Measurements from ENCODE around the genes CDC25C, HSPA9, LRRTM2 and MZB1.

DNA sequence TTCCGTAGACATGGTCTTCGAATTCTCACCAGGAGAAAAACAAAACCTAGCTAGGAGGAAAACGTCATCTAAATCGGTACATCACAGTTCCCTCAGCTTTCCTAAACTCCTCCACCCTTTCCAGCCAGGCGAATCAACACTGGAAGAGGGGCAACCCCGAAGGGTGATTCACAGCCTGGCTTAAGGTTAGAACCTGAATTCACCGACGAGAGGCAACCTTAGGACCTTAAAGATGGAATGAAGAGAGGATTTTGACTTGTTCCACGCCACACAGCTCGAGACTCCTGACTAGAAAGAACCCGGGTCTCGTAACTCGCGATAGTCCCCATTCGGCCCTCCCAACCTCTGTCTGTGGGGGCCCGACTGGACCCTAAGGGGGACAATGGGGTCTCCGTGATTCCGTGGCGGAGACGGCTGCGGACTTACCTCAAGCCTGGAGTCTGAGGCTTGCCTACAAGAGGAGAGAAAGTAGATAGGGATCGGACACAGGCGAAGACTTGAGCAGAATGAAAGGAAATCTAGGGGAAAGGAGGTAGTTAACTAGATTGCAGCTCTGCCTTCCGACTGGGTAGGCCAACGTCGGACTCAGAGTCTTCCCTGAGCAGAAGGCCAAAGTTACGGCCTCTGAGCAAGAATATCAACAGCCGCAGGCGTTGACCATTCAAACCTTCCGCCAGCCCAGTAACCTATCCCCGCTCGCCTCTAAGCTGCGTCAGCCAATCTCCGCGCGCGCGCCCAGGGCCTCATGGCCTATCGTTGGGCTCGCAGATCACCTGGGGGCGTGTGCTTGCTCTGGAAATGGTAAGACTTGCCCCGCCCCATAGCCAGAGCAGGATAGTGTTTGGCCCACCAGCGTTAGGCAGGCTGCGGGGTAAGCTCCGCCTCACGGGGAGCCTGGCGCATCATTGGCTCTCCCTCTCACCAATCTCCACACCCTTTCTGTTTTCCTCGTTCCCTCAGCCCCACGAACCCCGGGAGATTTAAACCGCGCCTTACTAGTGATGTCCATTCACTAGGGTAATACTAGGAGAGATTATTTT, at the start of gene CDC25C:
Gene CDC25C (minus strand): TSS at position 636 of the 1,040 bp plus-strand sequence.
- RRBS, result no CpG with 5 or more reads among the region's 52 CpGs

GRCh38 chr5:138390730-138391410, 38.4 kb downstream of the KDM3B start:
- RRBS, result no CpG with 5 or more reads among the region's 5 CpGs

DNA sequence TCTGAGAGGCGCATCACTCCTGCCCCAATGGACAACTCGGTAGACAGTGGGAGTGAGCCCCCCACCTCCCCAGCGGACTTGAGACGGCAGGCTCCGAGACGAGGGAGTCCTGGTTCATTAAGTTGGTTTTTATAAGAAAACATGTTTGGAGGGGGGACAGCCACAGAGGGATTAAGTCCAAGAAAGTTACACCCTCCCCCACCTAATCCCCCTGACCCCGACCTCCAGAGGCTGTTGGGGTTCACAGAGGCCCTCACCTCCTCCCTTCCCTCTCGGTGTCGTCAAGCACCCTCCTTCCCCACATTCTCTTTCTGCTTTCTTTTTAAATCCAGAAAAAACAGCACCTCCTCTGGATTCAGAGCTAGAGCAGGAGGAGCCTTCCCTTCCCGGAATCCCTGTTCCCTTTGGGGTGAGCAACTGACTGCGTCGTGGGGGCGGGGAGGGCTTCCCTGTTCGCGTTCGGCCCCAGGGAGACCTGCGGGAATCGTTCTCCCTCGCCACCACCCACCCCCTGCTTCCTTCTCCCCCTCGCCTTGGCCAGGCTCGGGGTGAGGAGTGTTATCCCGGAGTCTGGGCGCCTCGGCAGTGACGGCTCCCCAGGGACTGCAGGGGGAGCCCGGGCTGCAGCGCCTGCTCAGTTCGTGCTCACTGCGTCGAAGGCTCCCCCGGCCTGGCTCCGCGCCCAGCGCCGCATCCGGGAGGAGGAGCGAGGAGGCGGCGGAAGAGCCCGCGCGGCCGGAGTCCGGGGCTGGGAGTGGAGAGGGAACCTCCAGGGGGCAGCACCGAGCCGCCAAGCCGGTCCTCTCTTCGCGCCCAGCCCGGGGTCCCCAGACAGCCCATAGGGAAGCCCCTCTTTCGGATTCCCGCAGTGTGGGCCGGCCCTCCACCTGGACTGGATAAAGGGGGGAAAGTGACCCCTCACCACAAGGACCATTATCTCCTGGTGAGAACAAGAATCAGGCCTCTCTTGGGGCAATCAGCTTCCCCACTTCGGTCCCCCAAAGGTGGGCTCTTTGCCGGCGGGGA, 1.5 kb upstream of the EGR1 start:
- RRBS, result 3% methylated on average over 26 of the region's 56 CpGs

DNA sequence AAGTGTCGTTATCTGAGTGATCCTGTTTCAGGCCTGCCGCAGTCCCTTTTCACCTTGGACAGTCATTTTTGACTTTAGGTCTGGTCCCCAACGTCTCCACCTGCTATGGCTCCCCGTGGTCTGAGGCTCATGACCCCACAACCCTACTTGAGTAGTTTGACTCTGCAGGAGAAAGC, 27.4 kb downstream of the EGR1 start:
- RRBS, result no CpG with 5 or more reads among the region's 4 CpGs

GRCh38 chr5:138505584-138506499, 37.2 kb downstream of the ETF1 start:
- RRBS, result no CpG with 5 or more reads among the region's 3 CpGs

DNA sequence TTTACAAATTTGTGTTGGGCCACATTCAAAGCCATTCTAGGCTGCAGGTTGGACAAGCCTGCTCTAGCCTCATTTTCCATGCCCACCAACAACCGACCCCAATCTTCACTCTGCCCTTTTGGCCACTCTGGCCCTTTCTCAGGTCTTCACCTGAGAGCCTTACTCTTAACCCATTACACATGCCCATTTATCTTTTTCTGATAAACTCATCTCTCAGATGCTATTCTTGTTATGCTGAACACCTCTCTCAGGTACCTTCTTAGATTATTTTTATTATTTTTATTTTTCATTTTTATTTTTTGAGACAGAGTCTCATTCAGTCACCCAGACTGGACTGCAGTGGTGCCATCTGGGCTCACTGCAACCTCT, 11.4 kb downstream of the HSPA9 start:
- RRBS, result no CpG with 5 or more reads among the region's 1 CpG

GRCh38 chr5:138564251-138565142, 10.7 kb downstream of the HSPA9 start:
- RRBS, result no CpG with 5 or more reads among the region's 11 CpGs

DNA sequence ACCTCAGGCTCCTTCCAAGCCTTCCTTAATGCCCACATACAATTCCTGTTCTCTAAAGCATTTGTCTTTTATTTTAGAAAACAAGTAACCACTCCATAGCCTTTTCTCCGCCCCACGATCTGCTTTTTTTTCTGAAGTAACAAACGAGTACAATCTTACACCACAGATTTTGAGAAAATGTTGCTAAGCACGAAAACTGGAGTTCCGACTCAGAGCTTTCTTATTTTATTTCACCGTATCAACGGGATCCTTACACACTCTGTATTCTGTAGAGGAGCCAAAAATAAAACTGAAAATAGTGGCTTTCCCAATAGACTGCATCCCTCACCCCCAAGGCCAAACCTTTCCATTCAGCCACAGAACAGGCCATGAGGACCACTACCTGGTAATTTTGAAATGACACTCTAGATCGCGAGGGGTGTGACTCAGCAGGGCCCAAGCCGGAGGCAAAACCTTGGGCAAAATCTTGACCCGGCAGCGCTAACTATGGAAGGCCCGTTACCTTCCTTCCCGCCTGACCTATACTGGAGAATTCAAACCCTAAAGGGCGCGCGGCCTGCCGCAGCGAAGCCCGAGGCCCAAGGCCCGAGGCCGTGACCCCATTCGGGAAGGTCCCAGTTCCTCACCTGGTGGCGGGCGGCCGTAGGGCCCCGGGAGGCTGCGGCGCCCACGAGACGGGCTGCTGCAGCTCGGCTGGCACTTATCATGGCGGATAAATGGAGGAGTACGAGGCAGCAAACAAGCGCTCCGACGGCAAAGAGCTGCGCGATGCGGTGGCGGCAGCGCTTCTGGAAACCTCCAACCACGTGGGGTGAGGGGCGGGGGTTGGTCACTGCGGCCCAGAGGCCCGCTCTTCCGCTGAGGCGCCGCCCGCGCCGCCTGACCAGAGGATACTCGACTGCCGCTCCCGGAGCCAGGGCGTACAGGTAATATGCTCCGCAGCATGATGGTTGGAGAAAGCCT, at the start of gene HSPA9:
Gene HSPA9 (minus strand): TSS at position 790 of the 963 bp plus-strand sequence.
- RRBS, result 2% methylated on average over 3 of the region's 57 CpGs

GRCh38 chr5:138742373-138742764, 10.9 kb upstream of the CTNNA1 start:
- RRBS, result no CpG with 5 or more reads among the region's 1 CpG

DNA sequence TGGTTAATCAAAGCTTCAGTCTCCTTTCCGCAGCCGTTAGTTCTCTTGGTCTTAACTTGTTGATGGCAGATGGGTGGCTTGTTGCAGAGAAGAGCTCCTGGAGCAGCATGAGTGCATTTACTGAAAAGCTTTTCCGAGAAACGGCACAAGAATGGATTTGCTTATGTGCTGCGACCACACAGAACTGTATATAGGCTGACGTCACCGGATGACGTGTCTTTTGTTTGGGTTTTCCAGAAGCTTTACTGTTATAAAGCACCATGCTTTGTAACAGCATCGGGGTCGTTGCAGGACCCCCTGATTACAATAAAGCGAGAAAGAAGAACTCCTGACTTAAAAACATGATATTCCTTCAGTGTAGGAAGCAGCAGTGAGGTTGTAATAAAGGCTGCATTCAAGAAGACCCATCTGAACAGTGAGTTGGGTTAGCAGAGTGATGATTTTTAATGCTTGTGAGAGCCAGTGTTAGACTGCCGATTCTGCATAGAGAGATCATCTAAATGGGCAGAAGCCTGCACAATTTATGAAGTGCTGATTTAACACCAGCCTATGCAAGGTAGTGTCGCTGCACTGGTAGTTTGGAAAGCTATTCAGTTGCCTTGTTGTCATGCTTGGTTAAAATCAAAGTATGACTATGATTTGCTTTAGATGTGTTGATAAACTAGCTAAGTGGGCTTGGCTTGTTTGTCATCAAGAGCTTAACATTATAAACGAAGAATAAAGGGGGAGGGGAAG, at the start of gene LRRTM2:
Gene LRRTM2 (minus strand): TSS at position 153 of the 735 bp plus-strand sequence.
- RRBS, result no CpG with 5 or more reads among the region's 14 CpGs

DNA sequence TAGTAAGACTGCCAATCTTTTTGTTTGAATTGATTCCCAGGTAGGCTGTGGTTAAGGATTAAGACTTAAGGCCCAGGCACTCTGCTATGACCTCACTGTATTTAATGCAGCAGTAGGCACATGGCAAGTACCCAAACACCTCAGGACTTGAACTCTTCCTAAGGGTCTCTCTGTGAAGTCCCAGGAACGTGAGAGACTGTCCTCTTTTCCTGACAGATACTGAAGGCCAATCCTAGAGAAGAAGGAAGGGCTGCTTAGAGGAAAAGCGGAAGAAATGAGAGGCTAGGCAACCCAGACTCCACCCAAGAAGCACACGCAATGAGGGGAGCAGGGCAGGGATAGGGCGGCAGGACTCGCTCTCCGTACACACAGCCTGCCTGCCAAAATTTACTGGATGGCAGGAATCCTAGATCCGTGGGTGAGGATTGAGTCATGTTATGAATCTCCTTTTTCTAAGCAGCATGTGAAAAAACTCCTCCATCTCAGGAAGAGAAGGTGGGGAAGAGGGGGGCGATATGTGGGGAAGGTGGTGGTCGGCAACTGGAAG, 93.4 kb downstream of the SIL1 start:
- RRBS, result no CpG with 5 or more reads among the region's 9 CpGs

DNA sequence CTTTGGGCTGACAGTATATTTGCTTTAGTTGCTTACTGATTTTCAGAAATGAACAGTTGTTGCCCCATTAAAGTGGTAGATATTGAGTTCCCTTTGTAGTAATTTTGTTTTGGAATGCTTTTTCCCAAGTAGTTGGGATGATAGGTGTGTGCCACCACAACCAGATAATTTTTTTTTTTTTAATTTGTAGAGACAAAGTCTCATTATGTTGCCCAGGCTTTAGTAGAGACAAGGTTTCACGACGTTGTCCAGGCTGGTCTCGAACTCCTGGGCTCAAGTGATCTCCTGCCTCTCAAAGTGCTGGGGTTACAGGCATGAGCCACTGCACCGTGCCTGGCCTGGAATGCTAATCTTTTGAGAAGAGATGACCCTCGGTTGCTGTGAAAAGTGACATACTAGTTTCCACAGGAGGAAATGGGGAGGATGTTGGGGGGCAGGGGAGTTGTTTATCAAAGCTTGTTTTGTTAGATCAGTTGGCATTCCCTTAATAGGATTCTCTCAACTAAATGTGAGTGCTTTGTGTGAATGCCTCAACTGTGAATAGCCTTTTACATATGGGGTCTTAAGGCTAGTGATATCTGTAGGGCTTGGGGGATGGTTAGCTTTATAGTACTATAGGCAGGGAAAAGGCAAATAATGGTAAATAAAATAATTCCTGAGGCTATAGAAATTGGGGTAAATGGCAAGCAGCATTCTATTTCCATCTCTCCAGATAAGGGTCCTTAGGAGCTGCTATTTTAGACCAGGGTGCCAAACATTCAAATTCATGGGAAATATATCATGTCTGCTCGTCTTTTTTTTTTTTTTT, 16.4 kb upstream of the MATR3 start:
- RRBS, result no CpG with 5 or more reads among the region's 6 CpGs

- RRBS, result no CpG with 5 or more reads among the region's 12 CpGs
Measured at GRCh38 chr5:139284035-139285454, 9.0 kb upstream of the MATR3 start.

- RRBS, result no CpG with 5 or more reads among the region's 6 CpGs
Measured at GRCh38 chr5:139330246-139330776, 11.3 kb upstream of the PAIP2 start.

DNA sequence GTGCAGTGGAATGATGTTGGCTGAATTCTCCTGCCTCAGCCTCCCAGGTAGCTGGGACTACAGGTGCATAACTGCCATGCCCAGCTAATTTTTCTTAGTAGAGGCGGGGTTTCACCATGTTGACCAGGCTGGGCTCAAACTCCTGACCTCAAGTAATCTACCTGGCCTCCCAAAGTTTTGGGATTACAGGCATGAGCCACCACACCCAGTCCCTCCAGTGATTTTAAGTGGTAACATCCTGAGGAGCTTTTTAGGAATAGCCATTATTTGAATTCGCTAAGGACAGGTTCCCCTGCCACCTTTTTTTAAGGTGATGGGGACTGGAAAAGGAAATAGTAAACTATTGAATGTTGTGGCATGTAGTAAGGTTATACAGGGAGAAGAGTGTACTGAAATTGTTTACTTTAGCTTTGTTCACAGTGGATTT, 9.7 kb upstream of the PAIP2 start:
- RRBS, result no CpG with 5 or more reads among the region's 2 CpGs

DNA sequence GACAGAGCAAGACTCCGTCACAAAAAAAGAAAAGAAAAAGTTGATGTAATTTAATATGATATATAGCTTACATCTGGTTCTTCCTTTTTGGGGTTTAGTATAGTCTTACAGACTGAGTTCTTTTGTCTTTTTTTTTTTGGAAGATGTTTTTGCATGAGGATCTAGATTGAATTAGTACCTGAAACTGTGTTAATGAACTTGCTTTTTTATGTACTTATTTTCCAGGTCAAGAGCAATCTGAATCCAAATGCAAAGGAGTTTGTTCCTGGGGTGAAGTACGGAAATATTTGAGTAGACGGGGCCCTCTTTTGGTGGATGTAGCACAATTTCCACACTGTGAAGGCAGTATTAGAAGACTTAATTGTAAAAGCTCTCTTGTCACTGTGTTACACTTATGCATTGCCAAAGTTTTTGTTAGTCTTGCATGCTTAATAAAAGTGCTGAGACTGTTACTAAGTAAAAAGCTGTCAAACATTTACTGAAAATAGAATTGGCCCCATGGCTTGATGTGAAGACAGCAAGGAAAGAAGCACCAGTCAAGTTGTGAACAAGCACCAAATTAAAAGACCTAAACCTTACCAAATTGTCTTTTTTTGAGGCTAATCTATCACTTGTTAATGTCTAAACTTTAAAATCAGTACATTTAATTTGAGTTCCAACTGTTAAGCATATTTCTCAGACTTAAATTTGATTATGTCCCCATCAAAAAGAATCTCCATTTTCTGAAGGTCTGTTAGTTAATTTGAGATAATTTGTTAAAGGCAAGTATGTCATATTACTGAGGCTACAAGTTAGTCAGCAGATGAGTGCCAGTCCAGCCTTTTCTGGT, 14.4 kb downstream of the SLC23A1 start:
- RRBS, result no CpG with 5 or more reads among the region's 3 CpGs

GRCh38 chr5:139389492-139390732, at the start of gene MZB1:
TSS of gene MZB1 (minus strand) at chr5:139389913.
- RRBS, result no CpG with 5 or more reads among the region's 14 CpGs

- RRBS, result 5% methylated on average over 12 of the region's 79 CpGs
Measured at GRCh38 chr5:139392119-139392914, 2.6 kb downstream of the PROB1 start.

DNA sequence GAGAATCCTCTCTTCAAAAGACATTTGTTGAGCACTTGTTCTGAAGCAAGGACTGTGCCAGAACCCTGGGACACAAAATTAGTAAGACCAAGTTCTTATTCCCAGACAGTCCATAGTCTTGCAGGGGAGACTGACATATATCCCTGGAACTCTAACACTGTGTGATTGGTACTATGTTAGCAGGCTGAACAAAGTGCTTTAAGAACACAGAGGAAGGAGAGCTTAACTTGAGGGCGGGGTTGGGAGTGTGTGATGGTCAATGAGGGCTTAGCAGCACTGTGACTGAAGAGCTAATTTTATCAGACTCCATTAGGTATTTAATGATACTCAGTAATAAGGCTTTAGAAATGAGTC, 14.9 kb upstream of the SPATA24 start:
- RRBS, result no CpG with 5 or more reads among the region's 1 CpG

- RRBS, result no CpG with 5 or more reads among the region's 6 CpGs
Measured at GRCh38 chr5:139419294-139420089, 15.6 kb upstream of the SPATA24 start.

Data from epithelial cell of esophagus (primary cell).